Thoracic aorta endothelial cell (primary cell): ENCODE measurements around a stretch of chr10.

DNA sequence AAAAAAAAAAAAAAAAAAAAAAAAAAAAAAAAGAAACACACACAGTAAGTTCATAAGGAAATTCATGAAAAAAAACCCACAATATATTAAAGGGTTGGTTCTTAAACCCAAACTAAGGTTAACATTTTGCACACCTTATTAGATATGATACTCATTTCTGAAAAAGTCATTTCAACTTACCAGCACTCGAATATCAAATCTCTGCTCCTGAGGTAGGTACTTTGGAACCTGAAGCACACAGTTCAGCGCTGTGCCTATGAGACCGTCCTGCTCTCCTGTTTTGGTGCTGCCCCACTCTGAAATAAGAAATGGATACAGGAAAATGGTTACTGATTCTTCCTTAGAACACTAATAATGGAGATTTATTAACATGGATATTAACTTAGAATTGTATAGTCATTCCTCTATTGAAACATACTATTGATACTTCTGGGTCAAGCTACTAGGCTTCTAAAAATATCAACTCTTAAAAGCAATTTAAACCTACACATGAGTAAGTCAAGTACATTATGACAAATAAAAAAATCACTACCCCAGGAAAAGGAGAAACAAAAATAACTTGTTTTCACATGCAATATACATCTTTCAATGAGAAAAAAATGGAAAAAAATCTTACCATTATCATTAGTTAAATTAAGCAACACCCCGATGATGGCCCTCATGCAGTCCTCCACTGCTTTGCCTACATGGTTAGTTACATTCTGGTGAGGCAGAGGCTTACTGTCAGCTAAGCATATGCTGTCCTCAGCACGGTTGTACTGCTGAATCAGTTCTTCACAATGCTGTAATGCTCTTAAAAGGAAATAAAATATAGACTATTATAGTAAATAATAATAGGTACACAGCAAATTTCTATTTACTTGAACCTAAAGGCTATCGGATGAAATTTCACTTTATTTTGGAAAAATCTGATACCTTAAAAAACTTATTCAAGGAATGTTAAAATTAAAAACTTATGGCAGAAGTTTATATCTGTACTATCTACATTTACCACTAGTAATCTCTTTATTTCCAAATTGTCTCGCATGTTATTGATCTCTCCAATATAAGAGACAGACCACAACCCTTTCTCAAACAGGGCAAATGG, 68.2 kb downstream of the WAPL start:
- CAGE, long polyA plus RNA, result no peak

GRCh38 chr10:86657375-86657770, 3.0 kb downstream of the OPN4 start:
- CAGE, long polyA plus RNA, result no peak

DNA sequence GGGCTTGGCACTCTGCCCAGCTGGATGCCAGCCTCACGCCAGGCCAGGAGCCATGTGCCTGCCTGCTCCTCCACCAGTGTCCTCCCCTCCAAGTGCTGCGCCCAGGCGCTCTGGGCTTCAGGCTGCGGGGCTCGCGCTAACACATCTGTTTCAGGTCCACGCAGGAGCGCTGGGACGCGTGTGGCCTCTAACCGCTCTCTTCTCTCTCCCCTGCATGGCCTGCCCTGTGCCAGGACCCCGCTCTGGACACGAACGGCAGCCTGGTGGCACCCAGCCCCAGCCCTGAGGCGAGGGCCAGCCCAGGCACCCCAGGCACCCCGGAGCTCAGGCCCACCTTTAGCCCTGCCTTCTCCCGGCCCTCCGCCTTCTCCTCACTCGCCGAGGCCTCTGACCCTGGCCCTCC, 12.9 kb downstream of the LDB3 start:
- CAGE, long polyA plus RNA, result no peak

DNA sequence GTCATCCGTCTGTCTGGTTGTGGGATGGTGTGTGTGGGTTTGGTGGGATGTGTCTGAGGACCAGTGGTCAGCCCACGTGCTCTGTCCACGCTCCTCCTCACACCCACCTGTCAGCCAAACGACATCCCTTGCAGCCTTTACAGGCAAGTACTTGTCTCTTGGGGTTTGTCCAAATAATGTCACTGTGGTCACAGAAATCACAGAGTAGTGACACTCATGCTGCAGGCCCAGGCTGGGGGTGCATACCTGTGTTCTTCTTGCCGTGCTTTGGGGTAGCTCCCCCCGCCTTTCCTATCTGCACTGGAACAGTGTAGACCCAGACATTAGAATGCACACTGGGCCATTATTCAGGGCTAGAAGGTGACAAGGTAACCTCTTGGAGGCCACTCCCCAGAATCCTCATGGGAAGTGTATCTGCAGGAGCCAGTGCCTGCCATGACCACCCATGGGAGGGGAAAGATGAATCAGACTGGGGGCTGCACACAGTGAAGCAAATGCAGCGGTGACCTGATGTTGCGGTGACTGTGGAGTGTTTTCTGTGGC, 21.1 kb downstream of the LDB3 start:
- CAGE, long polyA plus RNA, result no peak

DNA sequence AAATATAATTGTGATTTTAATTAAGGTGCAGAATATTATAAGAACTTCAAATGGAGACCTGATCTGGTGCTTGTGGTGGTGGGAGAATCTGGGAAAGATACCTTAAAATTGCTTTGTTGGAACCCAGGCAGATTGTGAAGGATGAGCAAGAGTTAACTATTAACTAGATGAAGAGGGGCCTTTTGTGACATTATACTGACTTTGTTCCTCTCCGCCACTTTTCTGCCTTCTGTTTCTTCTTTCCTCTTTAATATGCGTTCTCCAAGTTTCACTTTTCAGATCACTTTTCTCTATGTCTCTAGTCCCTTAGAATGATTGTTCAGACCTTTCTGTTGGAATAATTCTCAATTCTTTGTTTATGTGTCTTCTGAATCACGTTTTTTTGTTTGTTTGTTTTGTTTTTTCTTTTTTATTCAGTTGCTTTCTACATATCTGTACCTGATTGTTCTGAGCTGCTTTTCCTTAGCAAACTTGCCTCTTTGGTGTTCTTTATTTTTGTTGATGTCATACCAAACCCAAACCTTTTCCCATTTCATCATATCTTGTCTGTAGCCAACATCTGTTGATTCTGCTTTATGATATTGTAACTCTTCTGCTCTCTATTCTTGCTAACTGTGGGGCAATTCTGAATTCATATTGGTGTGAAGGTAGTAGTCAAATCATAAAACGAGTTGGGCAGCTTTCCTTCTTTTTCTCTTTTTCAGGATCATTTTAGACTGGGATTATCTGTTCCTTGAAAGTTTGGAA, 2.8 kb downstream of the BMPR1A start:
- CAGE, long polyA plus RNA, result no peak

DNA sequence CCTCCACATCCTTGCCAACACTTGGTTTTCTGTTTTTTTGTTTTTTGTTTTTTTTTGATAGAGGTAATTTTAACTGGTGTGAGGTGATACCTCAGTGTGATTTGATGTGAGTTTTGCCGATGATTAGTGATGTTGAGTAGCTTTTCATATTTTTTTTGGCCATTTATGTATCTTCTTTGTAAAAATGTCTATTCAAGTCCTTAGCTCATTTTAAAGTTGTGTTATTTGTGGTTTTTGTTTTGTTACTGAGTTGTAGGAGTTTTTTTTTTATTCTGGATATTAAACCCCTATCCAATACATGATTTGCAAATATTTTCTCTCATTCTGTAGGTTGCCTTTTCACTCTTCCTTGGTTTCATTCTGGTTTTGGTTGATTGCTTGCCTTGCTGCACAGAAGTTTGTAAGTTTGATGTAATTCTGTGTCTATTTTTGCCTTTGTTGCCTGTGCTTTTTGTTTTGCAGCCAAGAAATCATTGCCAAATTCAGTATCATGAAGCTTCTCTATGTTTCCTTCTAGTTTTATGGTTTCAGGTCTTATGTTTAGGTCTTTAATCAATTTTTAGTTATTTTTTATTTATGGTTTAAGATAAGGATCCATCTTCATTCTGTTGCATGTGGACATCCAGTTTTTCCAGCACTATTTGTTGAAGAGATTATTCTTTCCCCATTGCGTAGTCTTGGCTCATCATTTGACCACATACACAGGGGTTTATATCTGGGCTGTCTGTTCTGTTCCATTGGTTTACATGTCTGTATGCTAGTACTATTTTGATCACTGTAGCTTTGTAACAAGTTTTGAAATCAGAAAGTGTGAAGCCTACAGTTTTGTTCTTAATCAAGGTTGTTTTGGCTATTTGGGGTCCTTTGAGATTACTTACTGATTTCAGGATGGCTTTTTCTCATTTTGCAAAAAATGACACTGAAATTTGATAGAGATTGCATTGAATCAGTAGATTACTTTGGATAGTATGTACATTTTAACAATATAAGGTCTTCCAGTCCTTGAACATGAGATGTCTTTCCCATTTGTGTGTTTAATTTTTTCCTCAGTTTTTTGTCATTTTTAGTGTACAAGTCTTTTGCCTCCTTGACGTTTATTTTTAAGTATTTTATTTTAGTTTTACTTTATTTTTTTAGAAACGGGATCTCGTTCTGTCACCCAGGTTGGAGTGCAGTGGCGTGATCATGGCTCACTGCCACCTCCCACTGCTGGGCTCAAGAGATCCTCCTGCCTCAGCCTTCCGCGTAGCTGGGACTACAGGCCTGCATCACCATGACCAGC, 26.5 kb downstream of the BMPR1A start:
- CAGE, long polyA plus RNA, result no peak

- CAGE, long polyA plus RNA, result no peak
Observed at GRCh38 chr10:86908488-86909179, 48.8 kb downstream of the MMRN2 start.

- CAGE, long polyA plus RNA, result no peak
Observed at GRCh38 chr10:86969712-86970076, 1.4 kb downstream of the ADIRF start.

DNA sequence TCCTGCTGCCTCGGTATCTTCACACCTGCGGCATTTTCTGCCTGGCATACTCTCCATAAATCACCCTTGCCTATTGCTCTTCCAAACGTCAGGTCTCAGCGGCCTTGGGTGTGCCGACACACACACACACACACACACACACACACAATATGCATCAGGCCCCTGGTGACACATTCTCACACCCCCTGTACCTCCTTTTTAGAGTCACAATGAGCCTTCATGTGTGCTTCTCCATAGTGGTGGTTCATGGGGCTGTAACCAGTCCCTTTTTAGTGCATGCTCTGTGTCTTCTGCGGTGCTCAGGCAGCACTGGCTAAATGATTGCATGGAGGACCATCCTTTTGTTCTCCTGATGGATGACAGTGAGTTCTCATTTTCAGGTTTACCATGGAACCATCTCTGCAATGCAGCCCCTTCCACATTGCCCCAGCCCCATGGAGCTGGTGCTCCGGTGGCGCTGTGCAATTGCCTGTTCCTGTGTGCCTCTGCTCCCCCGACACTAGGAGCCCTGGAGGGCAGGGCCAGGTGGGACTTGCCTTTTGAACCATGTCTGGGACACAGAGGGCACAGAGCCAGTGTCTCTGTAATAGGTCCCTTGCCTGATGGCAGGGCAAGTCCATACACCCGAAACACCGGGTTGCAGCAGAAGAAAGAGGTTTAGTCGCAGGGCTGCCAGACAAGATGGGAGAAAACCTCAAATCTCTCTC, 4.6 kb downstream of the ADIRF start:
- CAGE, long polyA plus RNA, result no peak

- CAGE, long polyA plus RNA, result no peak
Observed at GRCh38 chr10:86980820-86981538, 12.7 kb downstream of the ADIRF start.

- CAGE, long polyA plus RNA, result no peak
Observed at GRCh38 chr10:87115295-87115942, 20.4 kb downstream of the SHLD2 start.

DNA sequence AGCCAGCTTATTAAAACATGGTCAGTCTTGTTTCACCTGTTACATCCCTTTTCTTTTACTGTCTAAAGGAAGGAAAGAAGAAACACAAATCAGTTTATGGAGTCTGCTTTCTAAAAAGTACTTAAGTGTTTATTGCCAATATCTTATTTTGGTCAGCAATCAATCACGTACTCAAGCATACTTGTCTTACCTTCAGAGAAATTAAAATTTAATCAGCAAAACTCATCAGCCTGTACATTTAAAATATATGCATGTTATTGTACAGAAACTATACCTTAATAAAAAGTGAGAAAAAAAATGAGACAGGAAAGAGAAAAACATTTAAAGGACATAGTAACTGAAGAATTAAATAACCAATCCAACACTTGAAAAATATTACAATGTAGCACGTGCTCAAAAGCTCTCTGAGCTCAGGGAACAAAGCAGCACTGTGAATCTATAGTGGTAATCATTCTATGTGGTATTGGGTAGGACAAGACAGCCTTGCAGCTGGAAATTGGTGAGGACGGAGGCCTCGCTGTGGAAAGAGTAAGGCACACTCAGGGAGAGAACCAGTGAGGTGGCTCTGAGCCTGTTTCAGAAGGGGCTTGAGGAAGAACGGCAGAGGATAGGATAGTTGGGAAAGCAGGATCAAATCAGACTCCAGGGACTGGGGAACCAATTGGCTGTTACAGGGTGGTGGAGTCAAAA, 55.6 kb upstream of the NUTM2A start:
- CAGE, long polyA plus RNA, result no peak

- CAGE, long polyA plus RNA, result no peak
Observed at GRCh38 chr10:87505770-87506441, 1.2 kb downstream of the MINPP1 start.

GRCh38 chr10:87532373-87532681, 27.6 kb downstream of the MINPP1 start:
- CAGE, long polyA plus RNA, result no peak

DNA sequence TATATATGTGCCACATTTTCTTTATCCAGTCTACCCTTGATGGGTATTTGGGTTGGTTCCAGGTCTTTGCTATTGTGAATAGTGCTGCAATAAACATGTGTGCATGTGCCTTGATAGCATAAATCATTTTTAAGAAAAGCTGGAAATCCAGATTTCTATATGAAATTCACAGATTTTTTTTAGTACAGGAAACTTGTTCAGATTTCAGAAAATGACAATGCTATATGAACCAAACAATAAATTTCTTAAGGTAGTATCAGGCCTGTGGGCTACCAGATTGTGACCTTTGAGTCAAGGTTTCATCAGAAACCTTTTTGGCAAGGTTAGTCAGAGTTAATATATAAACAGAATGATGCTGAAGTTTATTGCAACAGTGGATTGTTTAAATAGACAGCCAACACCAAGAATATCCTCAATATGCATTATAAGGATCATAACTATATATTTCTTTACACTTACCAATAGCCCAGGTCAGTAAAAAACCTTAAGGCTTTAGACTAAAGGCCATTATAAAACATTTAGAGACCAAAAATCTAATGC, 68.7 kb upstream of the PAPSS2 start:
- CAGE, long polyA plus RNA, result no peak

- CAGE, long polyA plus RNA, result no peak
Observed at GRCh38 chr10:87626227-87626660, 33.4 kb upstream of the PAPSS2 start.

DNA sequence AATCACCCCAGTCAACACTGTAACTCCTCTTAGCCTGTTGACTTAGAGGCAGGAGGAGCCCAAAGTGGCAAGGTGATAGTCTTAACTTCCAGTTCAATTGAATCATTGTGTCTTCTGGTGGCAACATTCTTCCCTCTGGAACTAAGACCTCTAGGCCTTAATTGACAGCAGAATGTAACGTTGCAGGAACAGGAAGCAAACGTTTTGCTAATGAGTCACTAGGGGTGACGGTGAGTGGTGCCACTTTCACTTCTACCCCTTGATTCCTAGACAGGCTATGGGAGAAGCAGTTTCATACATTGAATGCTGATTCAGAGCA, 24.0 kb upstream of the PAPSS2 start:
- CAGE, long polyA plus RNA, result no peak

DNA sequence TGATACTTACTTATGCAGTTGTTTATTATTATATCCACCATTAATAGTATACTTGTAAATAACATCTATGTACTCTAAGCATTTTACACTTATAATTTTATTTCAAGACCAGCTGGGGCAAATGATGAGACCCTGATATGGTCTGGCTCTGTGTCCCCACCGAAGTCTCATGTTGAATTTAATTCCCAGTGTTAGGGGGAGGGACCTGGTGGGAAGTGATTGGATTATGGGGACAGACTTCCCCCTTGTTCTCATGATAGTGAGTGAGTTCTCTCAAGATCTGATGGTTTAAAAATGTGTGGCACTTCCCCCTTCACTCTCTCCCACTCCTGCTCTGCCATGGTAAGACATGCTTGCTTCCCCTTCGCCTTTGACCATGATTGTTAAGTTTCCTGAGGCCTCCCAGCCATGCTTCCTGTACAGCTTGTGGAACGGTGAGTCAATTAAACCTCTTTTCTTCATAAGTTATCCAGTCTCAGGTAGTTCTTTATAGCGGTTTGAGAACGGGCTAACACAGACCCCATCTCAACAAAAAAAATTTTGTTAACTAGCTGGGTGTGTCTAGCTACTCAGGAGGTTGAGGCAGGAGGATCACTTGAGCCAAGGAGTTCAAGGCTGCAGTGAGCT, 57.9 kb downstream of the ATAD1 start:
- CAGE, long polyA plus RNA, result no peak

DNA sequence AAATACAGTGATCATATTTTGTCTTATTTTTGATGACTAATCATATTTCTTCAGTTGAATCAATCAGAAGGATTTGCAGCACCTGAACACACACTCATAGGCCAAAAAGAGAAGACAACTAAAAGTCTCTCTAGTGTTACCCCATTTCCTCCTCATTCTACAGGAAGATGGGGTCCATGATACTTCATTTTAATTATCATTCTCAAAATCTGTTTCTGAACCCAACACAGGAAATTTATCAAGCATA, 8.7 kb upstream of the ATAD1 start:
- CAGE, long polyA plus RNA, result no peak

GRCh38 chr10:87860249-87860504, 3.2 kb downstream of the KLLN start:
- CAGE, long polyA plus RNA, result no peak